AG08470 (cell line): ENCODE measurements around a stretch of chr12.

- RRBS = 76% methylated on average over 4 of the region's 6 CpGs
Observed at GRCh38 chr12:124340761-124341012, 45.8 kb downstream of the RFLNA start.

DNA sequence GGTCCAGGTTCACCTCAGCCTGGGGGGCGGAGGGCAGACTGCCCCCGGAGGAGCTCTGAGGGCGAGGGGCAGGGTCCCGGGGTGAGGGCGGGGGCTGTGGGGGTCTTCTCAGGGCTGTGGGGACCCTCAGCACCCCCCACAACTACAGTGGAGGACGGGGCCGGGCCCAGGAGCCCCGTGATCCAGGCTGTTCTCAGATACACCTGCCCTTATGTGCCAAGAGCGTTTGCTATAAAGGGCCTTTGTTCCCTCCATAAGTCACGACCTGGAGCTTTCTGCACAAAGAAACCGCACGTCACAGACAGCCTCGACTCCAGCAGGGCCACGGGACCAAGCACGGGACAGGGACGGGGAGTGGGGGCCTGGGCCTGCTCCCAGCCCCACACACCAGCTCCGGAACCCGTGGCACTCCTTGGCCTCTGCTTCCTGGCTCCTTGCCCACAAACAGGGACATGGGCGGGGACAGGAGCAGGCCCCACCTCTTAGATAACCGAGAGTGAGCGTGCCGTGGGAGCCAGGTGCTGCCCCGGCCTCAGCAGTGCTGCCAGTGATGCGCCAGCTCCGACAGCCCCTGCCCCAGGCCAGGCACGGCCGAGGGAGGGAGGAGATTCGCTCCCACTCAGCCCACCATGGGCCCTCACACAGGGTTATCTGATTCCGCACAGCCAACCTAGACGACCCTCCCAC, 101.9 kb downstream of the RFLNA start:
- RRBS = 75% methylated on average over 2 of the region's 30 CpGs

GRCh38 chr12:124398742-124399349, 104.0 kb downstream of the RFLNA start:
- RRBS = no CpG with 5 or more reads among the region's 11 CpGs

DNA sequence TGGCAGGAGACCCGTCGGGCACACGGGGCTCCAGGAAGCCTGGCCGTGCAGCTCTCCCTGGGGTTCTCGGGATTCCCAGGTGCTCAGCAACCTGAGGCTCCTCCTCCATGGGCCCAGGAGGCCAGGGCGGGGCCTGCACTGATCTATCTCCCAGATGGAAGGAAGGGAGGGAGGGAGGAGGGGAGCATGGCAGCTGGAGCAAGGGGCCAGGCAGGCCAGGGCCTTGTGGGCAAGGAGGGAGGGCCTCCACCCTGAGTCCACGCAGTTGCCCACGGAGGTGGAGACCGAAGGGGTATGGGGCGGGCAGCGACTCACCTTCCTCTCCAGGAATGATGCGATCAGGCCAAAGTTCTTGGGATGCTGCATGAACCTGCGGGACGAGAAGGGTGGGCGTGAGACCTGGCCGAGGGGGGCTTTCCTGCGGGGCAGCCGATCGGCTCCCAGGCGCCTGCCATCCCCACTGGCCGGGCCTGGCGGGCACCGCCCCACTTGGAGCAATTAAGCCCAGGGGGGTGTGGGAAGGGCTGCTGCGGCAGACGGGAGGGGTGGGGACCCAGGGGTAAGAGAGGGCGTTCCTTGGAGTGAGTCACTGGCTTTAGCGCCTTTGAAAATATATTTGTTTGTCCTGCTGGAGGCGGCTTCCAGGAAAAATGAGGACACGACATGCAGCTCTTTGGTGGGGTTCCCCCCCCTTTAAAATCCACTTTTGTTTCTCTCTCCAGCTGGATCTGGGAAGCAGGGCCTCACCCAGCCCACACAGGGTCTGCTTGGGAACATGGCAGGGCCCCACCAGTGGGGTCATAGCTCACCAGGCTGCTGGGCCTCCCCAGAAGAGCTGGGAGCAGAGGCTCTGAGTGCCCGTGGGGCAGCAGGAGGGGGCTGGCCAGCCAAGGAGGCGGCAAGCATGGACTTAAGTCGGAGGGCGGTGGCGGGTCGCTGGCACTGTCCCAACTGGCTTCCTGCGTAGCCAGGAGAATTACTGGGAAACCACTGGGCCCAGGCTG, 127.6 kb downstream of the RFLNA start:
- RRBS = no CpG with 5 or more reads among the region's 36 CpGs

DNA sequence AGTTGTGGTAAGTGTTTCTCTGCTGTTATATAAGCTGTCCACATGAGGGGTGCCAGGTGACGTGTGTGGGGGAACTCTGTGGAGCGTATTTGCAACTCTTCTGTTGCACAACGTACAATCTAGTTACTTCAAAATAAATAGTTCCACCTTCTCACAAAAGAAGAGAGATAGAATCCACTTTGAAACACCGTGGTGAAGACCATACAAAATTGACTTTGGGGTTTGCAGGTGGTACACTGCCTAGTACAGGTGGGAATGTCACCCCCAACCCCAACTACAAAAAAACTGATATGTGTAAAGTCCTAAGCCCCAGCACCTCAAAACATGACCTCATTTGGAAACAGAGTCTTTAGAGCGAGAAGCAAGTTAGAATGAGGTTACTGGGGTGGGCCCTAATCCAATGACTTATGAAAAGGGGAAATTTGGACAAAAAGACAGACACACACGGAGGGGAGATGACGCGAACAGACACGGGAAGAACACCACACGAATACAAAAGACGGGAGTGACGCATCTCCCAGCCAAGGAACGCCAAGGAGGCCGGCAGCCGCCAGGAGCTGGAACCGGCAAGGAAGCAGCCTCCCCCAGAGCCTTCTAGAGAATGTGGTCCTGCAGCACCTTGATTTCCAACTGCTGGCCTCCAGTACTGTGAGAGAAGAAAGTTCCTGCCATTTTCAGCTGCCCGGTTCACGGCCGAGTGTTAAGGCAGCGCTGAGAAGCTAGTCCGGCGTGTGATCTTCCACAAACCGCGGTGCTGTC, 124.8 kb downstream of the NCOR2 start:
- RRBS = 83% methylated on average over 2 of the region's 24 CpGs

GRCh38 chr12:124463129-124464062, 104.0 kb downstream of the NCOR2 start:
- RRBS = 79% methylated on average over 2 of the region's 34 CpGs

GRCh38 chr12:124465926-124466841, 101.2 kb downstream of the NCOR2 start:
- RRBS = 51% methylated on average over 6 of the region's 36 CpGs

GRCh38 chr12:124486304-124486939, 81.0 kb downstream of the NCOR2 start:
- RRBS = 79% methylated on average over 4 of the region's 27 CpGs

- RRBS = no CpG with 5 or more reads among the region's 17 CpGs
Observed at GRCh38 chr12:124517706-124517940, 49.8 kb downstream of the NCOR2 start.

- RRBS = 79% methylated on average over 1 of the region's 17 CpGs
Observed at GRCh38 chr12:124527933-124528505, 39.4 kb downstream of the NCOR2 start.

DNA sequence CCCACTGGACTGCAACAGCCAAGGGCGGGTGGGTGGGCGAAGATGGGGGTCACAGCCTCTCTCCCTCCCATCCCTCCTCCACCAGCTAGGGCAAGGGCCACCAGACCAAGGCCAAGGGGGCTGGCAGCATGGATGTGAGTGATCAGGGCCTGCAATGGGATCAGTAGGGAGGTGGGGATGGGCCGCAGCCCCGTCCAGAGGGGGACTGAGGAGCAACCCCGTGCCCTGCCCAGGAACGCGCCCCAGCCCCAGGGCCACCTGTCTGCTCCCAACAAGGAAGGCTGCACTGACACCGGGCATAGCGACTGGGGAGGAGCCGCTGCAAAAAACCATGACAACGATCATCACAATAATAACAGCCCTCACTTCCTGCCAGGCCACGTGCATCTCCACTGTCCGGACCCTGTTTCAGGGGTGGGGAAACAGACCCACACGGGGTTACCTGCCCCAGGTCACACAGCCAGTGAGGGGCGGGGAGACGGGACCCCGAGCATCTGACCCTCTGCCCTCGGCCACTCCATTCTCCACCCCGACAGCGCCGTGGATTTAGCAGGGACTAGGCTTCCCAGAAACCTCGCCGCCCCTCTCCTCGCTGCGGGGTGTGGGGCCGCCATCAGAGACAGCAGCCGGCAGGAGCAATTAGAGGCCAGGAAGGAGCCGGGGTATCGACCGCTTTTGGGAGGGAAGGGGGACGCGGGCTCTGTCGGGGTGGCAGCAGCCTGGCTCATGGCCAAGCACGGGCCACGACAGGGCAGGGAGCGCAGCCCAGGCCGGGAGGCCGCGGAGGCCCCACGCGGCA, 24.2 kb downstream of the NCOR2 start:
- RRBS = 13% methylated on average over 9 of the region's 41 CpGs

- RRBS = 47% methylated on average over 3 of the region's 33 CpGs
Observed at GRCh38 chr12:124543811-124544911, 23.3 kb downstream of the NCOR2 start.

DNA sequence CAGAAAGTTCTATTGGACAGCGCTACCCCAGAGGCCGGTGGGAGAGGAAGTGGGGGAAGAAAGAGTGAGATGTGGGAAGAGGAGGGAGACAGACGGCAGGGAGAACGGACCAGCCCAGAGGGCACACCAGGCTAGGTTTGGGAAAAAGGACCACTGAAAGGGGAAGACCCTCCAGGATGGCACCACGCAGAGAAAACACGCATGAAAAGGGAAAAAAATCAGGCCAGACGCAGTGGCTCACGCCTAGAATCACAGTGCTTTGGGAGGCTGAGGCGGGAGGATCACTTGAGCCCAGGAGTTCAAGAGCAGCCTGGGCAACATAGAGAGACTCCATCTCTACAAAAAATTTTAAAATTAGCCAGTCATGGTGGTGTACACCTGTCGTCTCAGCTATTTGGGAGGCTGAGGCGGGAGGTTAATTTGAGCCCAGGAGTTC, 5.9 kb downstream of the NCOR2 start:
- RRBS = no CpG with 5 or more reads among the region's 11 CpGs

DNA sequence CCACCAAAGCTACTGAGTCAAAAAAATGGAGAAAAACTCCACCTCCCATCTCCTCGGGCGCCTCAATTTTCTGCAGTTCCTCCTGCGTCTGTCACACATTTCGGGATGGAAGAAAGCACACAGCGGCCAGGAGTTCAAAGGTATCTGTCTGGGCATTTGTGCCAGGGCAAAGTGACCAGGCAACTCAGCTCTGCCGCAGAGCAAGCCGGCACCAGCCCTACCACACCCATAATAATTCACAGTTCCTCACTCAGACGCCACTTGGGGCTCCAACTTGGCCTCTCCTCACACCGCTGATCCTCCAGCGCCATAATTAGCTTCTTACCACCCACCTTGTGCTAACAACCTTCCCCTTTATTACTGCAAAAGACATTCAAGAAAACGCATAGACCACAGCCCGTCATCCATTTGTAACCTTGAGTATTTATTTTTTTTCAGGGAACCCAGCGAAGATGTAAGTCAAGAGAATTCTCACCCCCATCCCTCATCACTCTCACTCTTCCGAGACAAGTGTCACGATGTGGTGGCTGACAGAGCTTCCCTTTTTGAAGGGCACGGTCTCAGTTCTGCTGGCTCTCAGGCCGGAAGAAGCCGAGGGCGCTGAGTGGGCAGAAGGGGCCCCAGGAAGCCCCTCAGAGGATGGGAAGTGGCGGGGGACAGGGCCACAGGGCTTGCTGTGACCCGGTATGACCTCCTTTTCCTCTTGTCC, 25.2 kb upstream of the NCOR2 start:
- RRBS = 88% methylated on average over 4 of the region's 21 CpGs

GRCh38 chr12:124620928-124621726, 53.7 kb upstream of the NCOR2 start:
- RRBS = no CpG with 5 or more reads among the region's 21 CpGs

DNA sequence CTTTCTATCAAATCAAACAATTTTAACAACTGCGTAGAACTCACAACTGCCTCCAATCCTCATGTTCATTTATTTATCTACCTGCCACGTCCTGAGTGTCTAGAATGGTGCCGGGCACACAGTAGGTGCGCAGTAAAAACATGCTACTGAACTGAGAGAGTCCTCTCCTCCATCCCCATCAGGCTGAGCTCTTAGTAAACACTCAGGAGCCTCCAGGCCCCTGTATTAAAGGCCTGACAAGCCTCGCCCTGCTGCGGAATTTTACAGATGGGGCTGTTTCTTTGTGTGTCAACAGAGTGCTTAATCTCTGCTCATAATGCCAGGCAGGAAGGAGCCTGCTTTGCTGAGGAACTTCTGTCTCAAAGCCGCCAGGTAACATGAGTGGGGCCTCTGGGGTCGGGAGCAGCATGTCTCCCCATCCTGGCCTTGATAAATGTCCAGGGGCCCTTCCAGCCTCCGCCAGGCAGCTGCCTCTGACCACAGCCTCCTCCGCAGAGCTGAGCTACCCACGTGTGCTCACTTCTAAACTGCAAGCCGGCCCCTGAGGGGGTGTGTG, 115.8 kb upstream of the NCOR2 start:
- RRBS = no CpG with 5 or more reads among the region's 12 CpGs

DNA sequence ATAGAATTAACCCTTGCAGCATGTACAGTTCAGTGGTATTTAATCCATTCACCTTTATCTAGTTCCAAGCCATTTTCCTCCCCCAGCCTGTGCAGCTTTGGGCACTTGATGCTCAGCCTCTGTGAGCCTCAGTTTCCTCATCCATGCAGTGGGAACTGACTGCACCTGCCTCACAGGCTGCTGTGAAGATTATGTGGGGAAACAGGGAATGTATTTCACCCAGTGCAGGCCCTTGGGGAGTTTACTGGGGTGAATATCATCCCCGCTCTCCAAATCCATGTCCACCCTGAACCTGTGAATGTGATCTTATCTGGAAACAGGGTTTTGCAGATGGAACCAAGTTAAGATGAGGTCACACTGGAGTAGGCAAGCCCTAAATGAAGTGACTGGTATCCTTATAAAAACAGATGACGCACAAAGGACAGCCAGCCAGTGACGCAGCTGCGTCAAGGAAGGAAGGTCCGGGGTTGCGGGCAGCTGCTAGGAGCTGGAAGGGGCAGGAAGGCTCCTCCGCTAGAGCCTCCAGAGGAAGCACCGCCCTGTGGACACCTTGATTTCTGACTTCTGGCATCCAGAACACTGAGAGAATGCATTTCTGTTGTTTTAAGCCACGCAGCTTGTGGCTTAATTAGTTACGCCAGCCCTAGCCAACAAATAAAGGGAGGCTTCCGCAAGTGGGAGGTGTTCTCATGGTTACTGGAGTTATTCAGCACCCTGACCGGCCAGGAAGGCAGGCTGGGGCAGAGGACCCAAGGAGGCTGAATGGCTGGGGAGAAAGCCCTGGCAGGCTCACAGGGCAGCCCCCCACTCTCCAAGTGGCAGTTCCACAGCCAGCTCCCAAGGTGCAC, 127.4 kb upstream of the NCOR2 start:
- RRBS = no CpG with 5 or more reads among the region's 12 CpGs

DNA sequence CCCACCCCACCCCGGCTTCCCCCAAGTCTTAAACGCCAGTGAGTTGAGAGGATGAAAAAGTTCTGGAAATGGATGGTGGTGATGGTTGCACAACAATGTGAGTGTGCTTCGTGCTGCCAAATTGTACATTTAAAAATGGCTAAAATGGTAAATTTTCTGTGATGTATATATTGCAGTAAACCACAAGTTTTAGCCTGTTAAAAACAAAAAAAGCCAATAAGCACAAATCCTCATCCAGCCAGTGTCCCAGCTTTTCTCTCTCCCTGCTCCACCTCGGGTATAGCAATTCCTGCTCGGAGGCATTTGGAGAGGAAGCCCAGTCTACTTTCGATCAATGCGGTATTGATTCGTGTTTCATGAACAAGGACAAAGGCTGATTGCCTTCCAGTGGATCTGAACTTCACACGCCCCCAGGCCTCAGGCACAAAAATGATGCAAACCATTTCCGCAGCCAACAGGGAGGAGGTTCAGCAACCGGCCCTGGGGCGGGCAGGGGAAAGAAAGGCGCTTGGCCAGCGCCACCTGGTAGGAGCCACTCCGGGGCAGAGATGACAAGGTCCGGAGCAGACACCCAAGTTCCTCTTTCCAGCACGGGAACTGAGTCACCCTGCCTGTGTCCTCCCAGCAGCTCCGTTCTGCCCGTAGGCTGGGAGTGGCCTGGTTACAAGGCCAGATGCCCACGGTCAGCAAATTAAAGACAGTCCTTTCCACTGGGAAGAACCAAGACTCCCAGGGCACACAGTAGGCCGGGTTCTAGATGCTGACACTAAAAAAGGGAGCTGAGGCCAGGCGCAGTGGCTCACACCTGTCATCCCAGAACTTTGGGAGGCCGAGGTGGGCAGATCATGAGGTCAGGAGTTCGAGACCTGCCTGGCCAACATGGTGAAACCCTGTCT, 136.5 kb downstream of the SCARB1 start:
- RRBS = 22% methylated on average over 6 of the region's 24 CpGs

- RRBS = 89% methylated on average over 4 of the region's 16 CpGs
Observed at GRCh38 chr12:124819273-124820024, 44.2 kb downstream of the SCARB1 start.

DNA sequence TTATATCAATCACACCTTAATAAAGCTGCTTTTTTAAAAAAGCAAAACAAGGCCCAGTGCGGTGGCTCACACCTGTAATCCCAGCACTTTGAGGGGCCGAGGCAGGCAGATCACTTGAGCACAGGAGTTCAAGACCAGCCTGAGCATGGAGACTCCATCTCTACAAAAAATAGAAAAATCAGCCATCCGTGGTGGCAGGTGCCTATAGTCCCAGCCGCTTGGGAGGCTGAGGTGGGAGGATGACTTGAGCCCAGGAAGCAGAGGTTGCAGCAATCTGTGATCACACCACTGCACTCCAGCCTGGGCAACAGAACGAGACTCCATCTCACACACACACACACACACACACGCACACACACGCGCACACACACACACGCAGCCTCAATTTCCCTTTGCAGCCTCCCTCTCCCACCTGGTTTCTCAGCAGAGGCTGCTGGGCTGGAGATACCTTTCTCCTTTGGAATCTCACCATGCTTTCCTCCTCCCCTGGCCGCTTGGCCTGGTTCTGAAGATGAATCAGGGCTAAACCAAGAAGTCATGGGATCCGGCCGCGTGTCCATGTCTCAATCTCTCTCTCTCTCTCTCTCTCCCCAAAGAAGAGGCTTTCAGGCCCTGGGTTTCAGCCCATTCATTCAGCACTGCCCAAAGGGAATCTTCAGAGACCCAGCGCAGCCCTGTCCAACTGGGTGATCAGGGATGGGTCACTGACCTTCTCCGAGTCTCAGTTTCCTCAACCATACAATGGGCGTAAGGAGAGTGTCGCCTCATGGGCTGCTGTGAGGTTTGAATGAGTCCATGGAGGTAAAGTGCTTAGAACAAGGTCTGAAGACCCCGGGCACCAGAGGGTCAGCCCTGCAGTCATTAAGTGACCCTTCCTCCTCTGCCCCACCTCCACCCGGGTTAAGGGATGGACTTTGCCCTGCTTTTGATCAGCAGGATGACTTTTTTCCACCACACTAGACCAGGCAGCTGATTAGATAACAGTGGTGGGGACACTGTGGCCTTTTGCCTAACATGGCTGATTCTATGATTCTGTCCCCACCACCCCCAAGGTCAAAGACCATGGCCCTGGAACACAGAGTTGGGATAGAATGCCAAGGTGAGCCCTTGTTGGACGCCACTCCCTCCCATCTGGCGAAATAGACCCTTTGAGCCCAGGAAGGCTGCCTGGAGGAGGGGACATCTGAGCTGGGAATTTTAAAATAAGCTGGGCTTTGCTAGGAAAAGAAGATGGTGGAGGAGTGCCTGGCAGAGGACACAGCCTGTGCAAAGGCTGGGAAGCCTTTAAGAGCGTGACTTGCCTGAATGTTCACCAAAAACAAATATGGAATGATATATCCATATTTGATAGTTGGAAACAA, 42.3 kb downstream of the SCARB1 start:
- RRBS = 75% methylated on average over 2 of the region's 22 CpGs